ENCODE results near the genes PLA2G12B and SYNPO2L.

- PRO-cap, result no peak
Measured at GRCh38 chr10:72261444-72262068, 12.2 kb upstream of the DDIT4 start.

DNA sequence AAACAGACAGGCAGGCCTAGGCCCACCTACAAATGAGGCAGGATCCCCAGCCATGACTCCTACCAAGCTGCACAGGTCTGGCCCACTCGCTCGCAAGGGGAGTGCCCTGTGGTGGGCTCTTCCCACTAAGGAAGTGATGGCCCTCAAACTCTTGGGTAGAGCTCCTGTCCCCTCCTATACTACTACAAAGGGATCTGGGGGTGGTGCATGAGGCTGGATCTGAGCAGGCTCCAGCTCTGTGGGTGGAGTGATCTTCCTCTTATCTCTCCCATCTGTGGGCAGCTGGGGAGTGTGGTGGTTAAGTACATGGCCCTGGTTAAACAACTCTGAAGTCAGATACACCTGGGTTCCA lies 17.2 kb downstream of the DDIT4 start:
- PRO-cap, result no peak

DNA sequence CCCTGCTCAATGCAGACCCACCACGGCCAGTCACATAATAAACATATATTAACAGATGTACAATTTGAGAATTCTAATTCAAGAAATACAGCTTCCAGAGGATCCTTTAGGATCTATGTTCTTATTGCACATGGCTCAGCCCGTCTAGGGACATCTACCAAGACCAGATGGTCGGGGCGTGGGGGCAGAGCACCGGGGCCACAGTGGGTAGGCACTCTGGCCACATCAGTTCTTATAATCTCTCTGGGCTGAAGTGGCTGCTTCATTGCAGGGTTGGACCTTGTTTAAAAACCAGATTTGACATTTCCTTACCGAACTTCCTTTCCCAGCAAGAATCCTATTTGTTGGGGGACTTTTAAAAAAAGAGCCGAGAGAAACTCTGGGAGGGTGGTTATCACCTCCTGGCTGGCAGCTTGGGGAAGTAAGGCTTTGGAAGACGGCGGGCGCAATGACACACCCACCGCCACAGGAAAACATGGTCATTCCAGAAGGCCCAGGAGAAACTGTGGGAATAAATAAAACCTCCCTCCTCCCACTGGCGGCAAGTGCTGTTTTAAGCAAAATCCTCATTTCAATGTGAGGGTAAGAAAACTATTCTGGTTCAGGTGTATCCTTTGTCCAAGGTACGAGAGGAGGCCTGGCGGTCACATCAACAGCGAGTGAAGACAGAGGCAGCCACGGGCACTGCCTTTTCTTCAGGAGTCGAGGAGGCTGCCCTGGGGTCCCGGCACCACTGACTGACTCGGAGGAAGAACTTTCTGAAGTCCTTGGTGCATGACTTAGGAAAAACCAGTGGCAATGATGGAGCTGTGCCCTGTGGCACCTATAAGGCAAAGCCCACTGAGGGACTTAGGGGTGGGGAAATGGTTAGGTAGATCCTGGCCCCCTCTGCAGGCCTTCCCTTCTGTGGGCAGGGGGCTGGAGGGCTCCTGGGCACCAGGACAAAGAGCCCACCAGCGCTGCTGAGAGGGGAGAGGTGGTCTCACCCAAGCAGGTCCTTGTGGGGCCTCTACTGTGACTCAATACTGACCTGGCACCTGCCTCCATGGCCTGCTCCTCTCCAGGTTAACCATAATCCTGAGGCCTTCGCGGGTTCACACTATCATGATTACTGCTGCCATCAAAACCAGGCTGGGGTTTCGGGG lies 21.5 kb downstream of the DNAJB12 start:
- PRO-cap, result no peak

DNA sequence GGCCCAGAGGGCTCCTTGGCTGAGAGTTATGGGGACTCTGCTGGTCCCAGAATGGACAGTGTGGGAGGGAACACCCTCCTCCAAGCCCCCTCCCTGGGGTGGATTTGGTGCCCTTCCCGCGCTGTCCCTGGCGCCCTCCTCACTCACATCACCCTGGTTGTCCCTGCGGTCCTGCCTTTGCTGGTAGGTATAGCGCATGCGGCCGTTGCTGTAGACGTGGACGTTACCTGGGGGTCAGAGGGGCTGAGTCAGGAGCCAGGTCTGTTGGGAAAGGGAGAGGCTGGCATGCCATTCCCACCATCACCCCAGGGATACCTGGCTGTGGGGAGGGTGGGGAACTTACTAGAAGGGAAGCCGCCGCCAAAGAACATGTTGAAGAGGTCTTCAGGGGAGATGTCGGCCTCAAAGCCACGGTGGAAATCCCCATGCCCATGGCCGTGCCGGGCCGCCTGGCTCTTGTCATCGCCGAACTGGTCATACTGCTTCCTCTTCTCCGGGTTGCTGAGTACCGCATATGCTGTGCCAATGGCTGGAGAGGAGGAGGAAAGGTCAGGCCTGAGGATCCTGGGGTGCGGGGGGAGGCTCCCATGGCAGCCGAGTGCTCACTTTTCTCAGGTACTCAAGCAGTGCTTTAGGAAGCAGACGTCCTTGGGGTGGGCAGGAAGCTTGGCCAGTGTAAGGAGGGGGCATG lies 13.9 kb downstream of the DNAJB12 start:
- PRO-cap, result no peak

GRCh38 chr10:72351636-72352640 lies 2.8 kb downstream of the DNAJB12 start:
- PRO-cap, result no peak

DNA sequence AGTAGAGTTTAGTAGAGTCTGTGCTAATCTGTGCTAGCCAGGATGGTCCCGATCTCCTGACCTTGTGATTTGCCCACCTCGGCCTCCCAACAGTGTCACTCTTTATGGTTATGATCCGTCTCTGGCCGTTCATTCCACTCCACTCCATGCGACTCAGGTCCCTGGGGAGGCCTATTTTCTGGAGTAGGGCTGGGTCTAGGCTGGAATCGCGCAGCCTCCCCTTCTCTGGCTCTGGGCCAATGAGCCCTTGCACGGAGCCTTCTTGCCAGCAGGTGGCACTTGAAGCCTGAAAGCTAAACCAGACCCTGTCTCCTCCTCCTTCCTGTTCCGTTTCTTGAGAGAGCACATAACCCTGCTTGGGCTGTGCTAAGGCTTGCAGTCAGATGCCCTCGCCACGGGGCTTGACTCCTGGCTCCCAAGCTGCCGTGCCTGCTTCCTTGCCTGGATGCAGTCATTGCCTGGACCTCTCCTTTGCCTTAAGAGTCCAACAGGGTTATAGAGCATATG lies 9.5 kb upstream of the DNAJB12 start:
- PRO-cap, result no peak

DNA sequence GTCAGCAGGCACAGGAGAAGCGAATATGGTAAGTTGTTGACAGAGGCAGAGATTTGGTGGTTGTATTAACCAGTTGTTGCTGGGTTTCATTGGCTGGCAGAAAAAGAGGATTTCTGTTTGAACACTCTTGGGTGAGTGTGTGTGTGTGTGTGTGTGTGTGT lies 976 bp downstream of the MCU start:
- PRO-cap, result unidirectional peak, minus-strand start at position 27 of the sequence

GRCh38 chr10:72735937-72736819 lies 44.2 kb downstream of the MCU start:
- PRO-cap, result no peak

DNA sequence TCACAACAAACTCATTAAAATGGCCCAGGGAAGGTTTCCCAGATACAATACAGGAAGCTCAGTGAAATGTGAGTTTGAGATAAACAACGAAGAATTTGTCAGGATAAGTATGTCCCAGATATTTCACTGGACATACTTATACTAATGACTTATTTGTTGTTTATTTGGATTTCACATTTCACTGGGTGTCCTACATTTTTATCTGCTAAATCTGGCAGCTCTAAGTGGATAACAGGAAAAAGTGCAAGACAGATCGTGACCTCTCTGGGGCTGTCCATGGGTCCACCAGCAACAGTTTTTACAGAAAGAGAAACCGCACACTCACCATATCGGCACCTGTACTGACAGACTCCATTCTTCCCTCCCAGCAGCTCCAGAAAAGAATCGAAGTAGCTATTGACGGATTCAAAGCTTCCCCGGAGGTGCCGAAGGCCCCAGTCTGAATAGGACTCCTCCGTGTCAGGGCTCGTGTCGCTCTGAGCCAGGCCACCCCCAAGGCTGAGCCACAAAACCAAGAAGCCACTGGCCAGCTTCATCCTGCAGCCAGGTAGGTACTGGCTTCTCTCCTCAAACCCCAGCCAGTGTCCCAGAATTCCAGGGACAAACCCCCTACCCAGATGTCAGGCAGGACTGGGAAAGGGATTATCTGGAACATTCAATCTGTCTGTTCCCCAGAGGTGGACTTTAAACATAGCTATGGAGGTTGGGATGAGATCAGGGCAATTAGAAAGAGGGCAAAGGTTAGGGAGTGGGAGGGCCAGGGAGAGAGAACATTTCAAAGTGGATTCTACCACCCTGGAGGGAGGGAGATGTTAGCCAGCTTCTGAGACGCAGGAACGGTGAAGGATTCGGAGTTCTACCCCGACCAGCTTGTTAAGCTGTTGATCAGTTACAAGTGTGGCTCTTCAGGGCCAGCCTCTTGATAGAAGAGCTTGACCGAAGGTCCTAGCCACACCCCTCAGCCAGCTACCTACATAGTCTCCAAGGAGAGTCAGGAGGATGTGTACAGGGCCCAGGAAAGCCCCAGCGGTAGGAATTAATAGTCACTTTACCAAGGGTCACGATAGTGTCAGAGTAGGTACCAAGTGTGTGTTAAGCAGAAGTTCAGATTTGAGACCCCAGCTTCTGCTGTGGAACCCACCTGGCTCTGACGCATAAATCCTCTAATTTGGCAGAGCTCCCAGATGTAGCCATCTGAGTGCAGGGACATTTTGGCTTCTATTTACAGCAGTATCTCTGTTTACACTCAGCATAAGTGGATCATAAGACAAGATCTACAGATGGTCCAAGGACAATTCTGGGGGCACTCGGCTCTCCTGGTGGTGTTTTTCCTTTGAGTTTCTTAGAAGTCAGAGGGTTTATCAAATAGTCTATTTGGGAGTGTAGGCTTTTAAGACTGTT lies at the start of gene PLA2G12B:
Gene PLA2G12B, minus strand, starts transcription at position 657 of the 1,401 bp plus-strand sequence.
- PRO-cap, result no peak

DNA sequence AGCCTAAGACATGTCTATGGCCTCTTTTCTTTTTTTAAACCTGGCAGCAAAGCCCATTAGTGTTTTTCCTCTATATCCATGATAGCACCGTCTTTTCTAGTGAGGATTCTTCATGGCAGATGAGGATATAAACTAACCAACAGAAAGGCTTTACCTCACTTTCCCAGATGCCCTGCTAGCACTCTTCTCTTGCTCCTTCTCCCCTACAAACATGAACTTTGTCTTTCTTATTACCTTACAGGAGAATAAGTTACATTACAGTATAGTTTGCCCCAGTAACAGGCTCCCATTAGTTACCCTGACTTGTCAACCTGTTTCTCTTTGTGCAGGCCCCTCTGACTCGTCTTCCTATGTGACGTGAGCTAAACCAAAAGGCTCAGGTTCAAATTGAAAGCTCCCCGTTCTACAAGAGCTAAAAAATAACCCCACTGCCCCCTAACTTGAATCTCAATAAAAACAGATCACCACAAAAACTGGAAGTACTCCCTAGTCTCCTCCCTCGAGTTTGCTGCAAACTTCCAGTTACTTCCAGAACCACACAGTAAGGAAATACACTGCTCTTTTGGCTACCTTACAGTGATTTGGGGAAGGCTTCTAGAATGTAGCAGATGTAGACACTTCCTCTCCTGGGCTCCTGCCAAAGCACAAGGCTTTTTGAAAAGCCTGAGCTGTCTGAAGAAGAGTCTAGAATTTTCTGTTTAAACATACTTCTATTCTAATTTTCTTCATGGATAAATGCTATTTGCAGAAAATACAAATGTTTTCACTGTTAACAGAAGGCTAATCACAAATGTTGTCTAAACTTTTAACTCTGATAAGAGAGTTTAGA lies 20.0 kb downstream of the P4HA1 start:
- PRO-cap, result no peak

DNA sequence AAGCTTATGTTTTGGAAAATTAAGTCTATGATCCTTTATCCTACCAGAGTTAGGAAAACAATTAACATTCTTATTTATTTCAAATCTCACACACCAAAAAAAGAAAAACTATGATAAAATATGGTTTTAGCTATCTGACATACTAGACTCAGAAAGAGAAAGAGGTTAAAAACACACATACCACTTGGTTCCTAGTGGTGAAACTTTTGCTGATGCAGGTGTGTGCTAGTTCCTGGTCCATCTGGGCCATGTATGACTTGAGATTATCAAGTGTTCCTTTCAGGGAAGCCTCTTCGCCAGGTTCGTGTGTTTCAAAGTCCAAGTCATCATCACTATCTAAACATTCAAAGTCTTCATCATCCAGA lies 26.2 kb downstream of the NUDT13 start:
- PRO-cap, result no peak

DNA sequence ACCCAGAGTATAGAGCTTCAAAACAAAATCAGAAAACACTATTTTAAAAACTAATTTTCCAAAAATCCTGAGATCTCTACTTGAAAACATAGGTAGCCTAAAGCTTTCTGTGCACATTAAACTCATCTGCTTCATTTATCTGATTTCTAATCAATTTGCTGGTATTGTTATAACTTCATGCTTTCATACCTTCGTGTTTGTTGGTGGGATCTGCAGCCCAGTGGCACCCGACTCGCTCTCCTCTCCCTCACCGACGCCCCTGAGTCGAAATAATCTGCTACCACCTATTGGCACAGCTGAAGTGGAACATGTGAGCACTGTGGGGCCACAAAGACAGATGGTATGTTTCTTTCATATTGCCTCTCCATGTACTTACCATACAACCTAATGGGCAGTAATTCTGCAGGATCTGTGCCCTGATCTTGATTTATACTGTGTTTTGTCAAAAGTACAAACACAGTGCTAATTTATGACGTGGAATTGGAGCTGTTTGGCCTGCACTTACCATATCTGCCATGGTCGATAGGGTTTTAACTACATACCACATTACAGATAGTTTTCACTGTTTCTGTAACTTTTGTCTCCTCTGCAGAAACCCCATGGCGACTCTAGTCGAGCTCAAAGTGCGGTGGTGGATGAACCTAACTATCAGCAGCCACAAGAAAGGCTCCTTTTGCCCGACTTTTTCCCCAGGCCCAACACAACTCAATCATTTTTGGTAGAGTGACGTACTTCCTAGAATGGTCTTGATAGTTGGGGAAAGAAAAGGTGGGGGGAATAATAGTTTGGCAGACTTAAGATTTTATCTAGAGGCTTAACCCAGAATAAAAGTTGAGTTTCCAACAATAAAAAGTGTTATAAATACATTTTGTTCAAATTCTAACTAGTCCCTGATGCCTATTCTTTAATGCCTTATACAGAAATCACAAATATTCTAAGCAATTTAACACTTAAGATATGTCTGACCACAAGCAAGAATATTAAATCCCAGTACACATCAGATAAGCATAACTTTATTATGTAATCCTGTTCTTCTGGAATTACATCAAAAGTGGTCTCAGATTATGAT lies 12.1 kb downstream of the DNAJC9 start:
- PRO-cap, result no peak

GRCh38 chr10:73655850-73656307 lies at the start of gene SYNPO2L:
Gene SYNPO2L (minus strand): TSS chr10:73656029.
- PRO-cap, result no peak

DNA sequence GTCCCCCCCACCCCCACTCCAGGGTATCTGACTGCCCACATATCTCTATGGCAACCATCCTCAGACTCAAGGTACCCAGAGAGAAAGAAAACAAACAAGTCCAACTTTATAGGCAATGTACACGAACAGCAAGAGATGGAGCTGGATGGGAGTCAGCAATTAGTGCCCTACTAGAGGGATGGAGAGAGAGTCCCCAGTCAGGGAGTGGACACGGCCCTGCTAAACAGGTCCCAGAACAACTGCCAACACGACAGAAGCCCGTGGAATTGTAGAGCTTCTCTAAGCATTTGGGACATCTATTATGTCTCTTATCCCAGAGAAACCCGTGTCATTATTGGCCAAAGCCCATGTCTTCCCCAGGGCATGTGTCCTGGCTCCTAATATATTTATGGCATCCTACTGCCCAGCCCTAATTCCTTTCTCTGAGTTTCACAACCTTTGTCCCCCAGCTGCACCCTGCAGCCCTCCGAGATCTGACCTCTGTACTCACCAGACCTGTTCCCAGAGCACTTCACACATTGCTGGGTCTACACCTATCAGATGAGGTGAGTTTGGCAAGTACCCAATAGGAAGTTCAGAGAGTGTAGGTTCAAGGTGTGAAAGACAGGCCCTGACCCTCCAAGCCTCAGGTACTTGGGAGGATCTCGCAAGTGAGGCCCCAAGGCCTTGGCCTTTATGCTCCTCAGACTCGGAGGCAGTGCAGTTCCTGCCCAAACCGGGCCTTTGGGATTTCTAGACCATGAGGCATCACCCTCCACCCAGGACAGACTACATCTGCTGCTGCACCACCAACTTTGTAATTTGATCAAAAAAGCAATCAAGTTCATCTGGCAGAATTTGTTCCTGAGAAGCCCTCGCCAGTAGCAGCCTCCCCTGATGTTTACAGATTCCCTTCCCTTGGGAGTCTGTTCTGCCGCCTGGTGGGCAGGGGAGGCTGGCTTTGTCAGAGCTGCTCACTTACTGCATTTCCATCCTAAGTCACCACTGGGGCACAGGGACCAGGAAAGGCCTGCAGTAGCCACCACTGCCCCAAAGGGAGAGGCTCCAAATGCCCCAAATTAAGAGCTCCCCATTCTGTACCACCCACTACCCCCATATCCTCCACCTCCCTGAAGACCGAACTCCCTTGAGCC lies 2.4 kb downstream of the CAMK2G start:
- PRO-cap, result no peak

DNA sequence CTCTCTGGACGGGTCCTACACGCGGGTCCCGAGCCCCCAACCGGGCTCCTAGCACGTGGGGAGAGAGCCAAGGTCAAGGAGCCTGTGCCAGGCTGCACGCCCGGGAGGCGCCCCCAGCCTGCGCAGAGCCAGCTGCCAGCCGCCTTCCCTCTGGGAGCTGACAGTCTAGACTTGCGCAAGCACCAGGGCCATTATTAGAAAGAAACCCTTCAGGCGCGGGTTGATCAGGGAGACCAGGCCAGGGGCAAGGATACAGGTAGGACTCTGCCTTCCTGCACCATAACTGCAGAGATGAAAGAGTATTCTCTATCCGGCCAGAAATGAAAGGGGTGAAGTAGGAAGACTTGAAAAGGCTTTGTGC lies 541 bp upstream of the CAMK2G start:
- PRO-cap, result no peak

- PRO-cap, result no peak
Measured at GRCh38 chr10:73887123-73887681, 12.8 kb upstream of the CAMK2G start.

GRCh38 chr10:73910415-73910689 lies 580 bp upstream of the PLAU start:
- PRO-cap, result no peak

DNA sequence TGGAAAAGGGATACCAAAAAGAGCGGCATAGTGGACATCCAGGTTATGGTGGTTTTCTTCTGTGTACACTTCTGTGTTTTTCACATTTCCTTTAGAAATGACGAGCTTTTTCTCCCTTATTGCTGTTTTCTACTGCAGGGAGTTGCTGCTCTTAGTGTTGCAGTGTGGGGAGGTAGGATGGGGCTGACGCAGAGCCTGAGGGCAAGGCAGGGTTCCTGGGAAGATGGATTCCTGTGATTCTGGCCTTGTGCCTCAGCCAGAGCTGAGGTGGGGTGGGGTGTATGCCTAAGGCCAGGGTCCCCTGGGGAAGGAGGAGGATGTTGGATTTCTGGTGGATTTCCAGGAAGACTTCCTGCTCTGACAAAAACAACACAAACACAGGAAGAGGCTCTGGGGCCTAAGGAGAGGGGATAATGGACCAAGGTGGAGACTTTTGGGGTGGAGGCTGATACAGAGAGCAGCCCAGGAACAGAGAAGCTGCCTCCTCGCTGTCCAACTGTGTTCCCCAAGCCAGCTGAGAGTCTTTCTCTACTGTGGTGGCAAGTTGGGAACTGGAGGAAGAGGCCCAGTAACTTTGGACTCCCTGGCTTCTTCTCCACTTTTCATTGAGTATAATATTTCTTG lies 26.7 kb downstream of the PLAU start:
- PRO-cap, result no peak

DNA sequence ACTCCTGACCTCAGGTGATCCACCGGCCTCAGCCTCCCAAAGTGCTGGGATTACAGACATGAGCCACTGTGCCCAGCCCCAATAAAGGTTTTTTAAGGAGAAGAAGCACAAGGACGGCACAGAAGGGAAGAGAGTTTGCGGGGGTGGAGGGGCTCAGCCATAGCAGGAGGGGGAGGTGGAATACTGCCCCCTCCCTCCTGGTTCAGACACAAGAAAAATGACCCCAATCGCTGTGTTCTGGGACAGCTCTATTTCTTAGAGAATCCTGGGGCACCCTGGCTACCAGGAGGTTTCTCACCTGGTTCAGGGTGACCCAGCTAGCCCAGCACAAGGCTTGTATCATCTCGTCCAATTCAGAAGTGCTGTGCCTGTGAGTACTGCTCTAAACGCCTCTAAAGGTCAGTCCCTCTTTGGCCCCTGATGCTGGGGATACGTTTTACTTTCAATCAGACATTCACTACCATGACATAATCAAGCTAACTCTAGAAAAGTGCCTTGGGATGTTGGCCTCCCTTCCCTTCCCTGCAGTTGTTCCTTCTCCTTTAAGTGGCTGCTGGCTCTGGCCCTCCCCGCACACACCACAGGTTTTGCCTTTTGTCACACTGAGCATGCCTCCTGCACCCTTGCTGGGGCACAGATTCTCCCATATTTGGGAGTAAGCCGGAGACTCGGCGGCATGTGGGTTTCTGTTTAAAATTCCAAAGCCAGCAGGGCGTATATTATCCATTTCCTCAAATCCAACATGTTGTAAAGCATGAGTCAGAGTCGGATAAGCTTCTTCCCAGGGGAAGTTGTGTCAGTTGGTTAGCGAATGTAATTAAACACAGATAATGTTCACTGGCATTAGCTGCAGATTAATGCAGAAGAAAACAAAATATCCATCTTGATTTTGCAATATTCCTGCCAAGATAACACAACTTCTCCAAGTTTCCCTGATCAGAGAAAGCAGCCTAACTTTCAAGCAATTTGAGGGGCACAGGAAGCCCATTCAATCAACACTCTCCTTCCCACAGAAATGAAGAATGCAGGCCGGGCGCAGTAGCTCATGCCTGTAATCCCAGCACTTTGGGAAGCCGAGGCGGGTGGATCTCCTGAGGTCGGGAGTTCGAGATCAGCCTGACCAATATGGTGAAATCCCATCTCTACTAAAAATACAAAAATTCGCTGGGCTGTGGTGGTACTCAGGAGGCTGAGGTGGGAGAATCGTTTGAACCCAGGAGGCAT lies 31.9 kb upstream of the VCL start:
- PRO-cap, result bidirectional peak, plus-strand start at position 762 of the sequence, minus-strand start at position 561 of the sequence

DNA sequence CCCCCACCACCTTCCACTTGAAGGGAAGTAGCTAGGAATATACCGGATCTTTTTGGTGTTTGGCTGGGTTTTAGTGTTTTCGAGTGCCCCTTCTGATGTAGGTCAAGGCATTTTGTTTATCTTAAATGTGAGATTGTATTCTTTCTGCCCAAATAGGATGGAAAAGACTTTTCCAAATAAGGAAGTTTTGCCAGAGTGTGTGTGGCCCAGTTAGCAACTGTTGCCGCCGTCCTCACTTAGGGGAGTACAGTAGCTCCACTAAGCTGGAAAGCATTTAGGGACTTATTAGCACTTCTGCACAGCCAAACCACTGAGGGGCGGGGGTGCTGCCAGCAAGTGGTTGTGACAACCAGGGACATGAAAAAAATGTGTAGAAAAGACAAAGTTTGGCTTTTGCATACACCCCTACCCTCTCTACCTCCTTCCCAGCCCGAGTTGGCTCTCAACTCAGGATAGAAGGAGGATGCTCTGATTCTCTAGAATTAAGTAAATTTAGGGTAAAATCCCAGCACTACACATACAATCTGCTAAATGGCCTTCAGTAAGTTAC lies 29.7 kb upstream of the VCL start:
- PRO-cap, result no peak

Data from progenitor cell of endocrine pancreas (in vitro differentiated cells).